Vein endothelial cell (primary cell): ENCODE data around the gene RBBP6.

GRCh38 chr16:22093348-22093618 lies 942 bp downstream of the VWA3A start:
- CAGE, long polyA plus RNA: no peak

GRCh38 chr16:22330072-22330337 lies 32.8 kb downstream of the POLR3E start:
- CAGE, long polyA plus RNA: no peak

DNA sequence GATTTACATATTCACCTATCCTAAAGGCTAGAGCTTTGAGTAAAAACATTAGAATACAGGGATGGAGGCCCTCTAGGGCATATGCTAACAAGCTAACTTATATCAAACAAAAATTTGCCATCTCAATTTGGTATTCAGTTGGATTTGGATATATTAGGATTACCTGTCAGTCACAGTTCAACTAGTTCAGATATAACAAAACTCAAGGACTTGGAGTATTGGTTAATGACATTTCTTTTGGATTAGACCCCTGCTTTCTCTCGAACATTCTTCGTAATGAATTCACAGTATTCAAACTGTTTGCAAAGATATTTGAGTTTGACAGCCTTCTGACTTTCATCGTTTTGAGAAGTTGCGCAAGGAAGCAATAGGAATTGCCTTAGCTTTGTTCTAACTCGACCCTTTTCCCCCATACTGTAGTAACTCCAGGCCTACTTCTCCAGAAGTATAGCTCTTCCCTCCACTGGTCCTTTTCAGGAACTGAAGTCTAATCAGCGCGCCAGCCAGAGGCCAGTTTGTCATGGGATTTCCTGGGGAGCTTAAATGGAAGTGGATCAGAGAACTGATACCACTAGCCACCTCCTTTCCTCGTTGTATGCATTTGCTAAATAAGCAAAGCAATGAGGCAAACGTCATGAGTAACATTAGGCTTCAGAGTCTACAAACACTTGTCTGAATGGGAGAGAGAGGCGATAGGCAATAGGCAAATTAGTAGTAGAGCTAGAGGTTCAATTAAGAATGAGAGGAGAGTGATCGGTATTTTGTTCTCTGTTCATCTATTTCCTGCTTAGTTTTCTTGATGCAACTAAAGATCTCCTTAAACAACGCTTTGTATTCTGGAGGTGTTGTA lies 28.0 kb downstream of the CDR2 start:
- CAGE, long polyA plus RNA: no peak

GRCh38 chr16:22369397-22370007 lies 4.9 kb downstream of the CDR2 start:
- CAGE, long polyA plus RNA: no peak

DNA sequence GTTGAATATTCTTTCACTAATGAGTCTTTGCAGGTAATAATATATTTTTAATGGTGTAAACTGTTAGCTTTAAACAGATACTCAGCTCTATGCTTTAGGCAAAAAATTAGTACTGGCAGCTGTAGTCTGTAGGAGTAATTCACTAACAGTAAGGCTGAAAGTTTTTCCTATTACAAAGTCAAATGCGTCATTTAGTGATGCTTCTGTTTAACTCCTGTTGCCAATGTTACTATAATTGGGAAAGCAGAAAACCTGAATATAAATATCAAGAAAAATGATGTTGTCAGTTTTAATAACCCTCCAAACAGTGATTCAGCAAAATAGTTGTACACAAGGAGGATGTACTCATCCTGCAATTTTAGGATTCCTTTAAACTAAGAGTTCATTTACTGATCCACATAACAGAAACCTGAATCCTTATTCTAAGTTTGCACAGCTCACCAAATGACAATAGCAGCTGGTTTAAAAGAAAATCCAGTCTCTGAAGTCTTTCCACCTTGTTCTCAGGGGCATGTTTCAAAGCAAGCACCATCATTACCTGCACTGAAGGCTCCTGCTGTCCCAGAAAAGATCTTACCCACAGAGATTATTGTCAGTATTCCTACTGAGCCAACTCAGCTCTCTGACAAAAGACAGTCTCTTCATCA lies 4.3 kb downstream of the CDR2 start:
- CAGE, long polyA plus RNA: no peak

- CAGE, long polyA plus RNA: no peak
Measured at GRCh38 chr16:22425442-22425938, 51.1 kb upstream of the CDR2 start.

GRCh38 chr16:23108031-23108725 lies 41.1 kb downstream of the USP31 start:
- CAGE, long polyA plus RNA: no peak

GRCh38 chr16:23183001-23183538 lies 525 bp downstream of the SCNN1G start:
- CAGE, long polyA plus RNA: no peak

GRCh38 chr16:23417308-23417917 lies 35.6 kb downstream of the COG7 start:
- CAGE, long polyA plus RNA: no peak

GRCh38 chr16:23494082-23494635 lies 16.1 kb downstream of the GGA2 start:
- CAGE, long polyA plus RNA: no peak

DNA sequence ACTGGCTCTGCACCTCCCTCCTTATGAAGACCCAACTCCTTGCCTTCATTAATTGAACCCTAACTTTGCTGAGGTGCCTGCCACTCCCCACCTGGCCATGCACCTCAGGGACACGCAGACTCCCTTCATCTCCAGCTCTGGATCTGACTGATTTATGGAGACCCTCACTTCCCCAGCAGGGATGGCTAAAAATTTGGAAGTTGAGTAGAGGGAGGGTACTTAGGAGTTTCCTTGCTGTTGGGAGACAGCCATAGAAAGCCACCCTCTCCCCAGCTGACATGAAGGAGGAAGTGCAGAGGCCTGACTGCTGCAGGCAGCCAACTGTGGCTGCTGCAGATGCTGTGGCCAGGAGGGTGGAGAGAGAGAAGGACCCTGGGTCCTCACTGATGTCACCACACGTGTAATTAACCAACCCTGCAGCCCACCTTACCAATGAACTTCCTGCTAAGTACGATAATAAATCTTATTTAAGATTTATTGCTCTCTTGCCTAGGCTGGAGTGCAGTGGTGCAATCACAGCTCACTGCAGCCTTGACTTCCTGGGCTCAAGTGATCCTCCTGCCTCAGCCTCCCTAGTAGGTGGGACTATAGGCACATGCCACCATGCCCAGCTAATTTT lies 6.4 kb upstream of the GGA2 start:
- CAGE, long polyA plus RNA: no peak

- CAGE, long polyA plus RNA: no peak
Measured at GRCh38 chr16:23557912-23558373, 416 bp downstream of the UBFD1 start.

- CAGE, long polyA plus RNA: no peak
Measured at GRCh38 chr16:23564944-23565730, 7.6 kb downstream of the UBFD1 start.

GRCh38 chr16:23573801-23574365 lies 16.4 kb downstream of the UBFD1 start:
- CAGE, long polyA plus RNA: no peak

DNA sequence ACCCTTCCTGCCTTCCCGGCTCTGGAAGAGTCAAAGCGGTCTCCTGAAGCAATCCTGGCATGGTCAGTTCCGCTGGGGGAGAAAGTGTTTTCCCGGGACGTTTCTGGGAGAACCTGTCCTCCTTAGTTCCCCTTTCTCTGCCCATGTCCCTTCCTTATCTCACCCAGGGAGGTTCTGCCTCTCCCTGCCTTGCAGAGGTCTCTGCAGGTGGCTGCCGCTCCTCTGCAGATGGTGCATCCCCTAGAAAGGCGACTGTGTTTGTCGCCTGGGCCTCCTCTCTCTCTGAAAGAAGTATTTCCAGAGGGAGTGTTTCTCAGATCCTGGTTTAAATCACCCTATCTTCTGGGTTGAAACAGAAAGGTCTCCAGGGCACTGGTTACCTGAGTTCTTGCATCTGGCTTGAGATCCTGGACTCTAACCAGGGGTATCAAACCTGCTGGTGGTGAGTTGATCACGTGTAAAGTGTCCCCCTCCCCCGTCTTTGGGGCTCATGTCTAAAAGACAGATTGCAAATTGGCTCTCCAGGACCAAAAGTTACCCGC lies 1.9 kb downstream of the PRKCB start:
- CAGE, long polyA plus RNA: no peak

DNA sequence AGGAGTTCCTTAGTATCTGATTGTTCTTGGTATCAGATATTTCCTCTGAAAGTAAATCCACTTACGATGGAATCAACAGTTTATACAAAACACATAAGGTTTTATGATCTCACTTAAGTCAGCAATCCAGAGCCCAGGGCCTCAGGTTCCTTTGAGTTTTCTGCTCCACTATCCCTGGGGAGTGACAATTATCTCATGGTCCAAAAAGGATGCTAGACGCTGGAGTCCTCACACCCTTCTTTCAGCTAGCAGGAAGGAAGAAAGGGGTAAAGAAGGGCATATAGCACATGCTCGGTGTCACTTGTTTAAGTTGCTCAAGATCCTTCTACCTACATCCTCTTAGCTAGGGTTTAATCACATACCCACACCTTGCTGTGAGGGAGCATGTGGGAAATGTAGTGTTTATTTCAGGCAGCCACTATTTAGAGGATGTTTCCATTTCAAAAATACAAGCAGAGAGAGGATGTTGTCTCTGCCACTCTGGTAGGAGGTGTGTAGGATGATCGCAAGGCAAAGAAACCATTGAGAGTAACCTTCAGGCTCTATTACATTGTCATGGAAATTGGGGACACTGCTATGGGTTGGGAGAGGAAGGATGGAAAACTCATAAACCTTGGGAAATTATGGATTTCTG lies 4.5 kb downstream of the PRKCB start:
- CAGE, long polyA plus RNA: no peak

- CAGE, long polyA plus RNA: no peak
Measured at GRCh38 chr16:23863468-23864125, 27.8 kb downstream of the PRKCB start.

DNA sequence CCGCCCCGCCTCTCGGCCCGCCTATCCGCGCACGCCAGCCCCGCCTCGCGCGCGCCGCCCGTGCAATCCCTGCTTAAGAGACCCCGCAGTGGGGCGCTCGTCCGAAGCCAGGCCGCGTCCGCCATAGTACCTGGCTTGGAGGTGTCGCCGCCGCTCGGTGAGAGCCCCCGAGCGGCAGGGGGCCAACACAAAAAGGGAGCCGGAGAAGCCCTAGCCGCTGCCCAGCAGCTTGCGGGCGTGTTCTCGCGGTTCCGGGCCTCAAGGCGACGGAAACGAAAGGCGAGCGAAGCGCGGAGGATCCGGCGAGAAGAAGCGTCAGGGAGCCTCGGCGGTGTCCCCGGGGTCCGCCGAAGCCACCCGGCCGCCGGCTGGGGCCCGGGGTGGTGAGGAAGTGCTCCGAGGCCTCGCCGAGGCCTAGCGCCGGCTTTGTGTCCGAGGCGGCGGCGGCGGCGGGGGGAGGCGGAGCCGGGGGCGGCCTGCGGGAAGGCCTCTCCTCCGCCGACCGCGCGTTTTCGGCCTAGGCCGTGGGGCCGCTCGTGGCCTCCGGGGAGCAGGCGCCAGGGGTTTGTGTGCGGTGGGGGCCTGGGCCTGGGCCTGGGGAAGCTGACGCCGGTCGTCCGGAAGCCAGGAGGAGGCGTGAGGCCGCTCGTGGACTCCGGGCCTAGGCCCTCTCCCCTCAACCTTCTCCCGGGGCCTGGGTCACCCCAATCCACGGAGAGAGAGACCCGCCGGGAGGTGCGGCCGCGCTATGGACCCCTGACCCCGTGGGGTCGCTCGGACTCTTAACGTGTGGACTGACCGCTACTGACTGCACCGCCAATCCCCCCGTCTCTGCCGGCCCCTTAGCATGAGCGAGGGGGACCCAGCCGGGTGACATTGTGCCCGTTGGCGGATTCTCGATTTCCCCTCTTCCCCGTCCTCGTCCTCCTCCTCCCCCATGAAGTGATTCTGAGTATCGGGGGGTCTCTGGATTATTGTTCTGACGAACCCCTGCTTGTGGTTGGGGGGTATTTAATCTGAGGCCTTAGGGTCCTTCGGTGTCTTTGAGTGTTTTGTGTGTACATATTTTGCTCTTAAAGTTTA lies at the start of gene RBBP6:
Gene RBBP6 (plus strand): TSS at position 86 of the 1,083 bp plus-strand sequence.
- CAGE, long polyA plus RNA: no peak

- CAGE, long polyA plus RNA: no peak
Measured at GRCh38 chr16:24541616-24542099, 2.3 kb downstream of the RBBP6 start.

GRCh38 chr16:24769694-24770665 lies 40.5 kb downstream of the TNRC6A start:
- CAGE, long polyA plus RNA: no peak